ENCODE measurements around a stretch of chr9.

GRCh38 chr9:123425365-123425780, 69.4 kb downstream of the CRB2 start:
- RAMPAGE, total RNA = no peak

DNA sequence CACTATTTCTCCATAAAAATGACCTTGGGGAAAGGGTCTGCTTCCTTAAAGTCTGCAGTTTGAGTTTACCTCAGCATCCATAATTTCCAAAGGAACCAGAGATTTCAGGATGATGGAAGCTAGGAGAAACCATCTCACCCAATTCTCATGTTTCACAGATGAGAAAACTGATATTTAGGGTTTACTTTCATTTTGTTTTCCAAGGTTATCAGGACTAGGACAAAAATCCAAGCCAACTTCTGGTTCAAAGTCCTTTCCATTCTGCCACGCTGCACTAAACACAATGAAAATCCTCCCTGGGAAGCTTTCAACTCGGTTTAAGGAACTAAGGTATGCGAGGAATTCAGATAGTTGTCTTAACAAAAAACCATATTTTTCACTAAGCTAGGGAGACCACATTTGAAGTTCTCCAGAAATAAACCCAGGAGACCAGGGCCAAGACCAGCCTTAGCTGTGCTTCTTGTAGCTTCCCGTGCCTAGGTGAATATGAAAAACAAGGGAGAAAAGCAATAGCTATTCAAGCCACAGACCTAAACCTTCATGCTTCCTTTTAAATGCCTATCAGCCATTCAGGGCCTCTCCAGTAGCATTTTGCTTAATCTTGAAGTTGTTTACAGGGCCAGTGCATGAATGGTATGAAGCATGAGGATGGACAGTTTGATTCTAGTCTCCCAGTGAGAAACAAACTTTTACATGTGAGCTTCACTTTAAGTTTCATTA, 167.9 kb downstream of the DENND1A start:
- RAMPAGE, total RNA = no peak

- RAMPAGE, total RNA = no peak
Measured at GRCh38 chr9:124008007-124008958, 3.3 kb upstream of the LHX2 start.

DNA sequence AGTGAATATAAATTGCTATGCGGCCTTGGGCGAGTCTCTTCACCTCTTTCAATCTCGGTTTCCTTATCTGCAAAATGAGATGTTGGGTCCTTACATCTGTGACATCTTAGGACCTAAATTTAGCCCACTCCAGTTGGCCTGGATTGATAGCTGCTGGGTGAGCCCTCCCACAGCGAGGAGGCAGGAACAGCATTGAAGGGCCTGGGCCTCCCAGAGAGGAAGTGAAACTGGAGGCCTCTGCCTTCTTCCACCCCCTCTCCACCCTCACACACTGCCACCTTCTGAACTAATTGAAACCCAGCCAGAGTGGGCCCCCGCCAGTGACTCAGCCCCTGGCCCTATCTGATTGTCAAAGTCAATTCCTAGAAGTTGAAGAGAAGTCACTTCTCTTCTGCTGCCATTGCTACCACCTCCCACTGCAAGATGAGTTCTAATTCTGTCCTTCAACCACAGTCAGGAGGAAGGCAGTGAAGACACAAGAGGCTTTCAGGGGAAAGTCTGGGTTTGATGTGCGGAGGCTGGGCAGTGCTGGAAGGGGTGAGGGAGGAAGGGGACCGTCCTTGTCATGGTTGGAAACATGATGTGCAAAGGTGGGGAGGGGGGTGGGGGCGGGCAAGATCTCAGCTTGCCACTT, 55.2 kb upstream of the NEK6 start:
- RAMPAGE, total RNA = no peak

DNA sequence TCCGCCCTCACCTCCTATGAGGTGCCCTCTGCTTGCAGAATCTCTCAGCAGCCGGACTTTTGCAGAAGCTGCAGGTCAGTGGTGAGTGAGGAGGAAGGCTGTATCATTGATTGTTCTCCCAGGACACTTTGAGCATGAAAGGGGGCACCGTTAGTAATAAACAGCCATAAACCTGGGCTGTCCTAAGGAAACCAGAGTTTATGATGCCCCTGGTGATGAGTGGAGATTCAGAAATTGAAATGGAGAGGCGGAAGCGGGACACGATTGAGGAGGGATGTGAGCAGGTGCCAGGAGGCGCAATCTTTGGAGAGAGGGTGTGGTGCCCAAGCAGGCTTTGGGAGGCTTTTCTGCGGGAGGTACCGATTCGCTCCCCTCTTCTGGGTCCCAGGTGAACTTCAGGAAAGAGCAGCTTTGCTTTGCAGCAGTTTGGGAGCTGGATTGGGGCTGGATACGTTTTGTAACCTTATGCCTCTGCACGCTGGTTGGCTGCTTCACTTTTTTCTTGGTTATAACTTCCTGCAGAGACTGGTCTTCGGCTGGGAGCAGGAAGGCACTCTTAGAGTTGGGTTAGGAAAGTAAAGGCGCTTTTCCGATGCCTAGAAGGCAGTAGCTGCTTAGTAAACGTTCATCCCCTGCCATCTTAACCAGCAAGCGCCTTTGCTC, 15.4 kb upstream of the NEK6 start:
- RAMPAGE, total RNA = no peak

- RAMPAGE, total RNA = no peak
Measured at GRCh38 chr9:124273395-124274231, 15.9 kb downstream of the NEK6 start.

GRCh38 chr9:124284874-124285676, 27.3 kb downstream of the NEK6 start:
- RAMPAGE, total RNA = no peak

DNA sequence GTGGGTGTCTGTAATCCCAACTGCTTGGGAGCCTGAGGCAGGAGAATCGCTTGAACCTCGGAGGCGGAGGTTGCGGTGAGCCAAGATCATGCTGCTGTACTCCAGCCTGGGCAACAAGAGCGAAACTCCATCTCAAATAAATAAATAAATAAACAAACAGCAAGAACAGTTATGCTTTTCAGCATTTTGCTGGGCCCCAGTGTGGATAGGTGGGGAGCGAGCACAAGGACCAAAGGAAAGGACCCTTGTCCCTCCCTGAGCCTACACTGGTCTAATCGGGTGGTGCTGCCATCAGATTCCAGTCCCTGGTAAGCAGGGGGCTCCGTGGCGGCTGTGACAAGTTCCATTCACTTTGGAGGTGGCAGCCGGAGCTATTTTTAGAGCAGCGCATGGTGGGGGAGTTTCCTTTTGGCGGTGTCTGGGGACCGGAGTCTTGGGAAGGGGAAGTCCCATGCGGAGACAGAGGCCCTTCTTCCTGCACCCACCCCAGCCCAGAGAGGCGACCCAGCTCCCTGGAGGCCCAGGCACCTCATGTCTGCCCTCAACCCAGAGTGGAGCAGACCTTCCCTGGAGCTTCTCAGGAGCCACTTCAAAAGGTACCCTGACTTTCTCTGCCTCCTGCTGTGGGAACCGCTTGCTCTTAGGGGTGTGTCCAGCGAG, 33.9 kb downstream of the NEK6 start:
- RAMPAGE, total RNA = no peak

DNA sequence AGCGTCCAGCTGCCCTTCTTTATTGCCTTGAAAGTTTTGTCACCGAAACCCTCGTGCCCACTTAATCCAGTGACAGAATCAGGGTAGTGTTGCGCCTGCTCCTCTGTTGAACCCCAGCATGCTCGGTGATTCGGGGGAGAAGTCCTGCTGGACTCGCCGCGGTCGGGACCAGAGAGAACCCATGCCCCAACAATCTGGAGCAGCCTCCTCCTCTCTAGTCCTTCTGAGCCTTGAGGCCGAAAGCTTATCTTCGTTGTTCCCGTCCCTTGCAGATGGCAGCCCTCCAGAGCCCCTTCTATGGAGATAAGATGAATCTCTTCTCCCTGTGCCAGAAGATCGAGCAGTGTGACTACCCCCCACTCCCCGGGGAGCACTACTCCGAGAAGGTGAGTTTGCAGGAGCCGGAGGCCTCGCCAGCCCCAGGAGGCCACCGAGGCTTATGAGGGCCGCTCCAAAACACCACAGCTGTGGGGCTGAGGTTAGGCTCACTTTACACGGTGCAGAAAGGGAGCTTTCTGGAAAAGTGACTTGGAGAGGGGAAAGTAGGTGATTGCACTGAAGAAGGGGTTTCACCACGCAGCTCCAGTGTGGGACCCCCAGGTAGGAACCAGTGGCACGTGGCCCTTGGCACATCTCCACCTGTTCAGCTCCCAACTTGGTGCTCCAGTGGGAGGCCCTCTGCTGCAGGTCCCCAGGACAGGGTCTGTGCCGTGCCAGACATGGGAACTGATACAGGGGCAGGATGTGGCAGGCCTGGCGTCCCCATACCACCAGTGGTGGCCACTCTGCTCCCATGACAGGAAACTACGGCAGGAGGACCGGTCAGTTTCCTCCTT, 67.6 kb downstream of the PSMB7 start:
- RAMPAGE, total RNA = no peak

GRCh38 chr9:124353355-124353978, 61.8 kb downstream of the PSMB7 start:
- RAMPAGE, total RNA = no peak

DNA sequence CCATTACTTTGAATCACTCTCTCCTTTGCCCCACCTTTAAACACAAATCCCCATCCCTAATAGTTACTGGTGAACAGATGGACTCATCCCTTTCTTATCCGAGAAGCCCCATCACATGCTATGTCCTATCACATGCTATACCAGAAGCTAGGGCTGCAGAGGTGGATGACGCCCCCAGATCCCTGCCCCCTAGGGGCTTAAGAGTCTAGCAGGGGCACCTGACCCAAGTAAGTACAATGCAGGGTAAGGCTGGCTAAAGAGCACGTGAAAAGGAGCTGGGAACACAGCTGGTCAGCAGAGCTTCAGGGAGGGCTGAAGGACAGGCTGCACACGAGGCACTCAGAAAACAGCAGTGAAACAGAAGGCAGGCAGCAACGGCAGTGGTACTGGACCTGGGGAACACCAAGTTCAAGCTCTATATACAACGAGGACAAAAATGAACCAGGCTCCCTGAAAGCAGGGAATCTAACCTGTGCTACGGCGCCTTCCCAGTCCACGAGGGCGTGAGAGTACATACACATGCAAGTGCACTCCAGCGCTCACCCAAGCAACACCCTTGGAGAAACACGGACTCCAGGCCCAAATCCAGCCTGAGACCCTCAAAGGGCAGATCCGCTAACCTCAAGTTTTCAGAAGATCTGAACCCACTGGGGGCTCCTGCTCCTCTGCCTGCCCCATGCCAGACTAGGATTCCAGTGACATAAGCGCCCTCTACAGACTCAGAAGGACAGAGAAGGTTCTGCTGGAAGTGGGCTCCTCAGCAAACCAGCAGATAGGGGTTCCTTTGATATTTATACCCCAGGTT, 57.5 kb downstream of the PSMB7 start:
- RAMPAGE, total RNA = no peak

DNA sequence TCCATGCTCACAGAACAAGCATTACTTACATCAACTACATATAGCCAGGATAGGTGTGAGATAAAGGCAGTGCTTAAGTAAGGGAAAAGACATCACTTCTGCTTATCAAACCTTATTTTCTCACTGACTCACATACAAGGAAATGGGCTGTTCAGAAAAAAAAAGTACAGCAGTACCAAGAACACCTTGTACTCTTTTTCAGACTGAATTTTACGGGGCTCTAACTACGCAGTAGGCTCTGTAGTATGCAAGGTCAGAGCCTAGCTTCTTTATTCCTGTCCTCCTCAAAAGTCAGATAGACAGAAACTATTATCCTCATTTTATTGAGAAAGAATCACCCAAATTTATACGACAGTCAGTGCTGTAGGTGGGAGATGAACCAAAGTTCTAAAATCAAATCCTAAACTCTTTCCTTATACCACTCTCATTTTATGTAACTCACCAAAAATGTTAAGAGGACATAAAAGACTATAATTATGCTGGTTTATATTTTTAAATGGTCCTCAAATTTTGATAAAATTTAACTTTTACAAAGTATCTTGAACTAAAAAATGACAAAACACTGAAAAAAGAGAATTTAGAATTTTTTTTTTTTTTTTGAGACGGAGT, 5.7 kb downstream of the PSMB7 start:
- RAMPAGE, total RNA = no peak

- RAMPAGE, total RNA = no peak
Measured at GRCh38 chr9:124504574-124505749, 2.2 kb downstream of the NR5A1 start.

DNA sequence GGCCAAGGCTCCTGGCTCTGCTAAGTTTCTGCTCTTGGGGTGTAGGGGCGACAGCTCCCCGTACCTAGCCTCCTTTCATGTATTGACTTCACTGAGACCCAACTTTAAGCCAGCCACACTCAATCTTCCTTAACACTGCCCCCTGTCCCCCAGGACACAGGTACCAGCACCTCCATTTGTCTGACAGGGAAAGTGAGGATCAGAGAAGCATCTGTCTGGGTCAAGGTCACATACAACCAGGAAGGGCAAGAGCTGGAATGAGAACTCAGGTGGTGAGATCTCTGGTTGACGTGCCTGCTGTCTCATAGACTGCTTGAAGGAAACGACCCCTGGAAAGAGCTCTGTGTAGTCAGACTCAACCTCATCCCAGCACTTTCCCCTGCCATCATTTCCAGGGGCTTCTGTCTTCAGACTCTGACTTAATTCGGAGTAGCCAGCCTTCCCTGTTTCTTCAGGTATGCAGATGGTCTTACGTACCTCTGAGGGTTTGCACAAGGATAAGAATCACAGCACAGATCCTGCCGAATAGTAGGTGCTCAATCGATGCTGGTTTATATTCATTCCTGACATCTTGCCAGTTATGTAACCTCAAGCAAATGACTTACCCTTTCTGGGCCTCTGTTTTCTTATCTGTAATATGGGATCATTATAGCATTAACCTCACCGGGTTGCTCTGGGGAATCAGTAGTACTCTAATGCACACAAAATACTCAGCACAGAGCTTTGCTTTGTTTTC, 7.4 kb upstream of the NR5A1 start:
- RAMPAGE, total RNA = no peak

GRCh38 chr9:124624594-124625017, 117.4 kb upstream of the NR5A1 start:
- RAMPAGE, total RNA = no peak

DNA sequence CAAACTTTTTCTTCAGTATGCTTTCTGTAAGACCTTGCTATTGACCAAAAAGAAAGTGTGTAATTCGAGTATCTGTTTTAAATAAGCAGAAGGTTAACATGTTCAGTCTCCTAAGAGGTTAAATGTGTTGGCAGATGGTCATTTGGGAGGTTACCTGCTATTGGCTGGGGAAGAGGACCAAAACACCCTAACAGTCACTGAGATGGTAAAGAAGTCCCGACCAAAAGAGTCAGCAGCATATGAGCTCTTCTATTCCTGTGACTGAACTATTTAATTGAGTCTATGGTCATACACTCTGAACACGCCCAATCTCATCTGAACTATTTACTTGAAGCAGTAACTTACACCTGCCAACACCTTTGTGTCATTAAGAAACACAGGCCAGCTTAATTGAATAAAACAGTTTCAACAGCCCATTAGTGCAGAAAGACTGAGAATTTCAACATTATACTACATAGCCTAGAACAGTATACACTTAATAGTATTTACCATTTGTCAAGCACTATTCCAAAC, 47.8 kb downstream of the NR6A1 start:
- RAMPAGE, total RNA = no peak

GRCh38 chr9:124810580-124811422, 33.9 kb downstream of the OLFML2A start:
- RAMPAGE, total RNA = no peak

DNA sequence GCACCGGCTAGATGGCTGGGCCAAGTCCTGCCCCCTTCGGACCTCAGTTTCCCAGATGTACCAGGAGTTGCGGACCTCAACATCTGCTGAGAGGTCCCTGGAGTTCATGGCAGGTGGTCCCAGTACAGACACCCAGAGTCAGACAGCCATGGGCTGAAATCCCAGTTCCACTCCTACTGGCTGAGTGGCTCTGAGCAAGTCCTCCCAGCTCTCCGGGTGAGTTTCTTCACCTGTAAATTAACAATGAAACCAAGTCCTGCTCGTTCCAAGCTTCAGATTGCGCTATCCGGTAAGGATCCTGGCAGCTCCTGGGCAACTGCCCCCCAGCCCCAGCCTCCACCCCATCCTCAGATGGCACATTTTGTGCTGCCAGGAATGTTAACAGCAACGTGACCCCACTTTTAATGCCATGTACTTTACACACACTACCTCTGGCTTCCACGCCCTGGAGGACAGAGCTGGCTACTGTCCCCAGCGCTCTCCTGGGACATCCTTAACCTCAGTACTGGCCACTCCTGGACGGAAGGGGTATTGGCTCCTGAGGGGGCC, 727 bp upstream of the WDR38 start:
- RAMPAGE, total RNA = no peak

DNA sequence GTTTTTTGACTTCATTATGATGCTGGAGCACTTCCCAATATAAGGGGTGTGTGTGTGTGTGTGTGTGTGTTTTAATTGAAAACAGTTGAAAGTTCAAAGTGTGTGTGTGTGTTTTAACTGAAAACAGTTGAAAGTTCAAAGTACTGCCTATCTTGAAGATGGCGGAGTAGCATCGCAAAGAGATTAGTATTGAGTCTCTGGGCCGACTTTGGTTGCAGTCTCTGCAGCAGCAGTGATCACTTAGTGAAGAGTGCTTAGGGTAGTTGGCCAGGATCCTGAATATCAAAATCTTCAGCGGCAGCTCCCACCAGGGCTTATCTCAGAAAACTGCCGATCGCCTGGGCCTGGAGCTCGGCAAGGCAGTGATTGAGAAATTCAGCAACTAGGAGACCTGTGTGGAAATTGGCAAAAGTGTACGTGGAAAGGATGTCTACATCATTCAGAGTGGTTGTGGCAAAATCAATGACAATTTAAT, 7.1 kb upstream of the SCAI start:
- RAMPAGE, total RNA = no peak

DNA sequence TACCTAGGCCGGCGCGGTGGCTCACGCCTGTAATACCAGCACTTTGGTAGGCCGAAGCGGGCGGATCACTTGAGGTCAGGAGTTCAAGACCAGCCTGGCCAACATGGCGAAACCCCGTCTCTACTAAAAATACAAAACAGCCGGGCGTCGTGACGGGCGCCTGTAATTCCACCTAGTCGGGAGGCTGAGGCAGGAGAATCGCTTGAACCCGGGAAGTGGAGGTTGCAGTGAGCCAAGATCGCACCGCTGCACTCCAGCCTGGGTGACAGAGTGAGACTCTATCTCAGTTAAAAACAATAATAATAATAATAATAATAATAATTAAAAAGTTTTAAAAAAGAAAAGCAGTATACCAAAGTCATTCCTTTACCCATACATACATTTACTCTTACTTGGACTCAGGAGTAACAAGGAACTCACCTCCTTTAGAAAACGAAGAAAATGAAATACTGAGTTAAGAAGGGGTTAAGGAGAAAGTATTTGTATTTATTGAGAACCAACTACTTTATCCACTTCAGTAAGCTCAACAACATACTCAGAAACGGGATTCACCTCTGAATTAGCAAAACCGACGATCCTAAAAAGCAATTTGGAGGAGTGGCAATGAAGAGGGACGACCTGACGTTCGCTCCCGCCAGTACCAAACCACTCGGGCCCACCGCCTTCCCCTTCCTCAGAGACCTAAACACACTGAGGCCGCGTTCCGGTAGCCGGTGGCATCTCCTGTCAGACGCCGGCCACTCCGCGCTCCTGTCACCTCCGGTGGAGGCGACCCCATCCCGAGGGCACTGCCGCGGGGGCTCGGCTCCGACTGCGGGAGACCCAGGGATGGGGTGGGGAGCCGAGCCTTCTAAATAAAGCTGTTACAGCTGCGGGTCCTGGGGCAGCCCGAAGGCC, 856 bp downstream of the PPP6C start:
- RAMPAGE, total RNA = no peak

All from foreskin keratinocyte (primary cell).